Paraaortic lymph node (tissue), 1 donor: ENCODE measurements around a stretch of chr4.

DNA sequence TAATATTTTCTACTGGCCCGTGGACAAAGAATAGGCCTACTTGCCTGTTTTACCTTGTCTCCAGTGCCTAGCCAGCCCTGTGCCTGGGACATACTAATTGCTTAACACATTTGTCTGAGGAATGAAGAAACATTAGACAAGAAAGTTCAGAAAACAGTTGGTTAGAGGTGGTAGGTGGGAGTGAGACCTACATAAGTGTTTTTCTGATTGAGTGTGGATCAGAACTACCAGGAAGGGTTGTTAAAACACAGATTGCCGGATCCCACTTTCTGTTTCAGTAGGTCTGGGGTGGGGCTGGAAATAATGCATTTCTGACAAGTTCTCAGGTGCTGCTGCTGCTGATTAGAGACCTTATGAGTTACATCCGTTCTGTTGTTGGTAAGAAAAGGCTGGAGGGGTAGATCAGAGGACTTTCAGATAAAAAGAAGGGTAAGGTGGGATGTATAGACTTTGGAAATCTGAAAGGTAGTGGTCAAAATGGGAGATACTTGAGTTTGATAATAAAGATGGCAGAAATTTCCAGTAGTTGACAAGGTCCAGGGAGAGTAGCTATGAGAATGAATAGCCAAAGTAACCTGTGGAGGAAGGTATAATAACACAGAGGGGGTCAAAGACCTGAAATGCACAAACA, 5.6 kb upstream of the JADE1 start:
- PRO-cap, result no peak

- PRO-cap, result no peak
Observed at GRCh38 chr4:128831460-128832269, 22.2 kb downstream of the JADE1 start.

GRCh38 chr4:128835315-128836126, 26.0 kb downstream of the JADE1 start:
- PRO-cap, result no peak

DNA sequence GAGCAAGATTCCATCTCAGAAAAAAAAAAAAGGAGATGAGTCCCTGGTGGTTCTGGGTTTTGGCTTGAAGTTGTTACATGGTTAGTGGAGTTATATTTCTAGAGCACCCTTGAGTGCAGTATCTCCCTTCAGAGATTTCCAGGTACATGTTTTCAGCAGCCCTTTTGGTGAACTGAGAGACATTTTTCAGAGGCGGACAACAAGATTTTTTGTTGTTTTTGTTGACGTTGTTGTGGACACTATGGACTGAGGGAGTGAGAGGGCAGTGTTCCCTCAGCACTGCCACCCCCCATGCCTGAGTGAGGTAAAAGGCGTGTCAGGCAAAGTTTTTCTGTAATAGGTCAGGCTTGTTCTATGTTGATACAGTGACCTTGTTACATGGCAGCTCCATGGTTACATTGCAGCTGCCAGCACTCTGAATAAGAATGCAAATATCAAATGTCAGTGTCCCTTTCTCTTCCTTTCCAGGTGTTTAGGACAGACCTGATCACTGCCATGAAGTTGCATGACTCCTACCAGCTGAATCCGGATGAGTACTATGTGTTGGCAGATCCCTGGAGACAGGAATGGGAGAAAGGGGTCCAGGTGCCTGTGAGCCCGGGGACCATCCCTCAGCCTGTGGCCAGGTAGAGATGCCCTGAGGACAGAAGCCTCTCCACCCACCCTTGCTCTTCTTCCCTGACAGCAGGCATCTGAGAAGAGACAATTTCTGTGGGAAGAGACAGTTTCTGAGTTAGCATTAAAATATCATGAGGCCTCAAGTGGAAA, 36.6 kb downstream of the JADE1 start:
- PRO-cap, result no peak

GRCh38 chr4:129070643-129071898, 22.3 kb downstream of the SCLT1 start:
- PRO-cap, result no peak

- PRO-cap, result no peak
Observed at GRCh38 chr4:130023928-130024162, 927.9 kb downstream of the C4orf33 start.

GRCh38 chr4:133559864-133560193, 410.7 kb downstream of the PCDH10 start:
- PRO-cap, result no peak

- PRO-cap, result no peak
Observed at GRCh38 chr4:134200814-134201239, 762 bp downstream of the PABPC4L start.

DNA sequence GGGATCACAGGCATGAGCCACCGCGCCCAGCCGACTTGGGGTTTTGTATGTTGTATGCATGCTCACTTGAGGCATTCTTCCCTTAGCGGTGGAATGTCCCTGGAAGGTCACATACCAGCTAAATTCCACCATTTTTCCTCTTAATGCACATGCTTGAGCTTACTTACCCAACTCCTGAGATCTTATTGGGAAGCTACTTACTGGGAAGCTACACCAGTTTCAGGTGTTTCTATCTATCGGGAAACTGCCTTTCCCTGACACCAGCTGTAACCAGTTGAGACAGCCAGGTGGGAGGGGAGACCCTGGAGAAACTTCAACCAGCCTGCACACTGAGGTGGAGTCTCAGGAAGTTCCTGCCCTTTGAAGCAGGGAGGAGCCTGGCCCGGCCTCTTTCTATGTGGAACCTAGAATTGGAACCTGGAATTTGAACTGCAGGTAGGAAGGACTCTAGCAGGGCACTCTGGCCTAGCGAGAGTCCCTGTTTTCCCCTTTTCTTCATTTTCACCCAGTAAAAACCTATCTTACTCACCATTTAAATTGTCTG, 425.7 kb upstream of the PABPC4L start:
- PRO-cap, result no peak

- PRO-cap, result no peak
Observed at GRCh38 chr4:138217131-138218126, 24.7 kb downstream of the SLC7A11 start.

- PRO-cap, result no peak
Observed at GRCh38 chr4:138912366-138913121, 103.0 kb upstream of the NOCT start.

- PRO-cap, result no peak
Observed at GRCh38 chr4:139007488-139007804, 8.1 kb upstream of the NOCT start.

GRCh38 chr4:139083318-139084108, 67.9 kb downstream of the NOCT start:
- PRO-cap, result bidirectional peak, plus-strand start at chr4:139083780, minus-strand start at chr4:139083726

DNA sequence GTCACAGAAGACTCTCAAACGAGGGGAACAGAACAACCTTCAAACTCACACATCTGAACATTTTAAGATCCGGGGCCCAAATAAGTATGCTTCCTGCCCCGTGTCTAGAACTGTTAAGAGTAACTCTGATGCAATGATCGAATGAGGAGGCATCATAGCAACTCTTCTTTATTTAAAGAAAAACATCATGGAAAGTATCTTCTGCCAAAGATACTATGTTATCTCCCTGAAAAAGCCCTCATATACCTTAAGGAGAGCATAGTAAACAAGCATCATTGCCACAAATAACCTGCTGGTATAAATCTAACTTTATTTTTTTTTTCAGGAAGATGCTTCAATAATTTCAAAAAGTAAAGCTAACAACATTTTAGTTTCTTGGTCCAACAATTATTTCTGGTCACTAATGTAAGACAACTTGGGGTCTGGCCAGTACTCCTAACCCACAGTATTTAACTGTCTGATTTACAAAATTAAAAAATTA, 68.2 kb downstream of the ELF2 start:
- PRO-cap, result no peak

DNA sequence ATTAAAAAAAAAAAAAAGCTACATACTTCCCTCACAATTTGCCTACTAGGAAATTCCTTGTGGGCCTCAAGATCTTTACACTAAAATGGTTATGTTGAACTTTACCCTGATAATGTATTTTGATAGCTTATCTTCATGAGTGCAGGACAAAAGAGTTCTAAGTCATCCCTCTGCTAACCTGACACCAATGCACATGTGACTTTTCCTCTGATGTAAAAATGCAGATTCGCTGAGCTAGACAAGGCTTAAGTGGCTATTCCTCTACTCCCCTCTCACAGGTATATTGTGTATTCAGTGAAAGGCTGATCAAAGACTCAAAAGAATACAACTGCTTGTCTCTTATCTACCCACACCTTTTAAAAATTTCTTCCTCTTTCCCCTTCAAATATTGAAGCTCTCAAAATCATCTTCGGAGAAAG, 22.4 kb downstream of the ELF2 start:
- PRO-cap, result no peak

DNA sequence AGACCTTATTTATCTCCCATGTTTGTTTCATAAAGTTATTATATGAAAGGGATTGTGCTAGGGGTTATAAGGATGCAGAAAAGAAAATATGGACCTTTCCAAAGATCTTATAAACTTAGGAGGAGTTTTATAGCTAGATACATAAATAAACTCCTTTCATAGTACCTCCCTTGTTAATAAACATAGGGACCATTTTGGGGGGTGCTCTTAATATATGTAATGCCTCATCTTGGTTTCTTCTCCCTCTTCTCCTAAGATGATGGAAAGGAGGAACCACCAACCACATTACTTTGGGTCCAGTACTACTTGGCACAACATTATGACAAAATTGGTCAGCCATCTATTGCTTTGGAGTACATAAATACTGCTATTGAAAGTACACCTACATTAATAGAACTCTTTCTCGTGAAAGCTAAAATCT, 54.9 kb upstream of the NDUFC1 start:
- PRO-cap, result no peak

- PRO-cap, result no peak
Observed at GRCh38 chr4:139410237-139410877, 43.6 kb upstream of the RAB33B start.

DNA sequence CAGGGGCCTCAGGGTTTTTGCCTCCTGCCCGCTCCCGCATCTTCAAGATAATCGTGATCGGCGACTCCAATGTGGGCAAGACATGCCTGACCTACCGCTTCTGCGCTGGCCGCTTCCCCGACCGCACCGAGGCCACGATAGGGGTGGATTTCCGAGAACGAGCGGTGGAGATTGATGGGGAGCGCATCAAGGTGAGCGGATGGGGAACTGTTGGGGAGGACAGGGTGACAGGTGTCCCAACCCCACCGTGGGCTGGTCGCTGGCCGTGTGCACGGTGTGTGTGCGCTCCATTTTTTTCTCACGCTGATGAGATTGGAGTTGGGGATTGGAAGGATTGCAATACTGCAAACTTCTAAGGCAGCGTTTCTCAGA, 319 bp downstream of the RAB33B start:
- PRO-cap, result no peak

- PRO-cap, result no peak
Observed at GRCh38 chr4:139552354-139553463, 3.3 kb downstream of the SETD7 start.

GRCh38 chr4:140027002-140027891, 126.7 kb downstream of the MAML3 start:
- PRO-cap, result no peak